Melanocyte of skin (primary cell): ENCODE data around the genes RAPGEF3 and ADCY6.

GRCh38 chr12:47758506-47759418 is at the start of gene RAPGEF3:
Gene RAPGEF3 (minus strand): TSS chr12:47758880.
- CAGE, long polyA plus RNA, 2 experiments, result no peak in any of the 2 experiments

DNA sequence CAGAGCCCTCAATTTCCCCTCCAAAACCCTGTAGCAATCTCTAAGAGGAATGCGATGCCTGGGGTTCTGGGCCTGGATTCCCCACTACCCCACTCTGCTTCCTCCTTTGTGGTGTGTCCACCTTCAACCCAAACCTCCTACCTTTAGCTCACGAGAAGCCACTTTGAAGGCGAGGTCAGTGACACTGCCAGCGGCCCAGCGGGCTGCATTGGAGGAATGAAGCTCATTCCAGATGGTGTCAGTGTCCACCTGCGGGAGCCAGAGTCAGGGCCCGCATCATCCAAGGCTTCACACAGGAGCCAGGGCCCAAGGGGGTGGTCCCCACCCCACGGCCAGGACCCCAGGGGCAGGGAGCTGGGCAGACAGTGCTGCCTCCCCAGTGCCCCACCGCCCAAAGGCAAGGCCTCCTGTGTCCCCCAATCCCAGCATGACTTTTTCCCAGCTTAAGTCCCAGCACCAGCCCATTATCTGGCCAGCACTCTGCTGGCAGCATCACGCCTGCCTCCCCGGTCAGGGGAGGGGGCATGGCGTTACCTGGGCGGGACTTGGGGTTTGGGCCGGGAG is 16.7 kb downstream of the SLC48A1 start:
- CAGE, long polyA plus RNA, 2 experiments, result no peak in any of the 2 experiments

DNA sequence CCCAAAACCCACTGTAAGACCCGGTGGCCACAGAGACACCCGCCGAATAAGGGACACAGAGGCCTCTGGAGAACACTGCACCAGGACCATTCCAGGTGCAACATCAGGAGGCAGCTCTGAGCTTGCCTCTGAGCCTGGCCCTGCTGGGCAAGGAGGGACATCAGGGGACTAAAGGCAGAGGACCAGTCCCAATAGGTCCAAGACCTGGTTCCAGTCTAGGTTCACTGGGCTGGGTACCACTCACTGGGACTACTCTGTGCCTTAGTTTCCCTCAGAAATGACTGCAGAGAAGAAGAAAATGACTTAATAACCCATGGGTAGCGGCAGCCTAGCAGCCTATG is 1.6 kb downstream of the HDAC7 start:
- CAGE, long polyA plus RNA, 2 experiments, result no peak in any of the 2 experiments

DNA sequence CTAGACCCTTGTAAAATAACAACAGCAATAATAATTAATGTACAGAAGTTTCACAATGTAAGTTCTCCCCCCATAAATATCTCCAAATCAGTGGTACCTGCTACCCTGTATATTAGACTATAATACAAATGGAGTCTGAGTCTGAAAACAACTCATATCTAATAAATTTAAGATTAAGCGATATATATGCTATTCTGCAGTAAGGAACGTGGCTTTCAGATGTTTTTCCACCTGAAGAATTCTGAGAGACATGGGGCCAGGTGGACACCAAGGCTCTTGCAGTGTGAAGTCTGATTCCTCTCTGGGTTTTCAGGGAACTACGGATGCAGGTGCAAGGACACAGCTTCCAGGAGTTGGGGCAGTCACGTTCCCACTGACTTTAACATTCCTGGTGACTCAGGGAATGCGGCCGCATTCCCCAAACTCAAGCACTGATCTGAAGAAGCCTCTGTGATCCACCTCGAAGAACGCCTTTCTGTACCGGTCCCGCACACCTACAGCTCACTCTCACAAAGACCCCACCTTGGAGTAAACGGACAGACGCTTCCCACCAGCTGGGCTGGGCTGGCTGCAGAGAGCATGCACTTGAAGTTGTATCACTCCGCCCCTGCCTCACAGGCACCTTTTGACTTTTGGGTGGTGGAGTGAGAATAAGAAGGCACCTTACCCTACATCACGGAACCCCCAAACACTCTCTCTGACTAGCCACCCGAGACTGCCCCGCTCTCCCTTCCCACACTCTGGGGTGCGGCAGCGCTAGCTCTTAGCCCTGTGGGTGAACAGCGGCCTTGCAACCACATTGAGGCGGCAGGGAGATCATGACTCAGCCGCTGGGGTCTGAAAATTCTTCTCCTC is 23.5 kb upstream of the HDAC7 start:
- CAGE, long polyA plus RNA, 2 experiments, result no peak in any of the 2 experiments

DNA sequence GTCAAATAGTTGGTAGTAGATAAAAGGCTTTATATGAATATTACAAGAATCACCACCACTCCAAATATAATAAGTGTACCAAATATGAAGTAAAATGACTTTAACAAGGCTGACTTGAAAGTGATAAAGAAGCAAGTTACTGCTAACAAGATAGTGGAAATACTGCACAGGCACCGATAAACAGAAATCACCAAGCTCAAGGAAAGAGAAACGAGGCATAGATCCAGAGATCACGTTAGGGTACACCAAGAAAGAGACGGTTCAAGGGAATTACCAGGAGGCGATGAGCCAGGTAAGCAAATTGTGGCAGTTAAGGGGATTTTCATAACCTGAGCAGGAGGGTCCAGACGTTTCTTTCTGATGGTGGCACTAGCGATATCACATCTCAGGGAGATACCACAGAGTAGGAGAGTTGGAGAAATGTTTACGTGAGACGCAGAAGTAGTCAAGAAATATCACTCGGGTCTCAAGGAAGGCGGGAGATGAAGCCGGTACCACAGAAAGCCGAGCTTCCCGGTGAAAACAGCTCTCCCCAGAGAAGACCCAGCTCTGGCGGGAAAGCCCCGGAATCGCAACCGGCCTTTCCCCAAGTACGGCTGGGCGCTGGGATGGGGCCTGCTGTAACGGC is 637 bp downstream of the SENP1 start:
- CAGE, long polyA plus RNA, 2 experiments, result no peak in any of the 2 experiments

DNA sequence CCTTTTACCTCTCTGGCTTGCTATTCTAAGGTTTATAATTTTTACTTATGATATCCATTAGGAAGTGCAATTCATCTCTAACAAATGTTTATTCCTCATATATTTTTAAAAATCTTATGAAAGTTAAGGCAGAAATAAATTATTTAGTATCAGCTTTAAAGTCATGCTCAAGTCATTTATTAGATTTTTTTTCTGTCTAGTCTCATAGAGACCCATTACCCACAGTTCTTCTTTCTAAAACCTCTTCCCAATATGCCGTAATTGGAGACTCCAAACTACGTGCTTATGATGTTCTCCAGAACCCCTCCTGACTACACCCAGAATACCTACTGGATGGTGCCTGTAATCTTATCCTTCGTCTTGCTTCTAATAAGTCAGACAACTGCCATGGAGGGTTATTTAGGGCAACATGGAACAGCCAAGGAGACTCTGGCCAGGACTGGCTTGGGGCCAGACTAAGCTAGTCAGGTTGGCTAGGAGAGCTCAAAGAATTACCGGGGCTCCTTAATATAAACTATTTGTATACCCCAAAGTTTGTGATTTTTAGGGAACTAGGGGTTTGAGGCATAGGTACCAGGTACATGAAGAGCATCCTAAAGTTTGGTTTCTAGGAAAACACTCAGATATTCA is 6.7 kb downstream of the PFKM start:
- CAGE, long polyA plus RNA, 2 experiments, result no peak in any of the 2 experiments

DNA sequence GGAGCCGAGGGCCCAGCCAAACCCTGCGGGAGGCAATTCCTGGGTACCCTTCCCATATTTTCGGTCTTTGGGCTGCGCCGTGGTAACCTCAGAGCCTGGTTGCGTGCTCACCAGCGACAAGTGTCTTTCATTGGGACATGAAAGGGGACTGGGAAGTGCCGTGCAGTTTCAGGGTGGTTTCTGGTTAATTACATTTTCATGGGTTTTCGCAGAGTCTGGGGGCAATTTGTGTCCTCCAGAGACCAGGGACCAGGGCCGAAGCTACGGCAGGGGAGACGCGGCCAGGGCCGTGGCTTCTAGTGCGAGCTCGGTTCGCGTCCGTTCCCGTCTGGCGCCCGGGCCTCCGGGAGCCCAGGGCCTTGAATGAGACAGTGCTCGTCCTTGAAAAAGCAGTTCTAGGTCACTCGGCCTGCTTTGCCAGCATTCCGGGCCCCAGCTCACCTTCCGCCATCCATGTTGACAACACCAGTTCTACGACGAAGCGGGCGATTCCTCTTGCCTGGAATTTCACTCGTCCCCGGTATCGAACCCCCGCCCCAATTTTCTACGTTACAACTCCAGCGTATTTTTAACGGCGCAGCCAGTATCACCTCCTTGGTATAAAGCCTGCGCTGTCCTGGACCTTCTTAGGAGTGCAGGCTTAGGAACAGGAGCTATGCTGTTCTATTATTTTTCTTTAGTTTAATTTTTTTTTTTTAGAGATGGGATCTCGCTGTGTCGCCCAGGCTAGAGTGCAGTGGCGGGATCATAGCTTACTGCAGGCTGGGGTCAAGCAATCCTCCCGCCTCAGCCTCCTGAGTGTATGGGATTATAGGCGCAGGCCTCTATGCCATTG is 4.4 kb downstream of the OR10AD1 start:
- CAGE, long polyA plus RNA, 2 experiments, result no peak in any of the 2 experiments

GRCh38 chr12:48662050-48662465 is 20.0 kb downstream of the KANSL2 start:
- CAGE, long polyA plus RNA, 2 experiments, result no peak in any of the 2 experiments

- CAGE, long polyA plus RNA, 2 experiments, result no peak in any of the 2 experiments
Measured at GRCh38 chr12:48681145-48682090, 620 bp downstream of the KANSL2 start.

GRCh38 chr12:48788448-48789249 is at the start of gene ADCY6:
Gene ADCY6 (minus strand): TSS chr12:48789089.
- CAGE, long polyA plus RNA, 2 experiments, result no peak in any of the 2 experiments

DNA sequence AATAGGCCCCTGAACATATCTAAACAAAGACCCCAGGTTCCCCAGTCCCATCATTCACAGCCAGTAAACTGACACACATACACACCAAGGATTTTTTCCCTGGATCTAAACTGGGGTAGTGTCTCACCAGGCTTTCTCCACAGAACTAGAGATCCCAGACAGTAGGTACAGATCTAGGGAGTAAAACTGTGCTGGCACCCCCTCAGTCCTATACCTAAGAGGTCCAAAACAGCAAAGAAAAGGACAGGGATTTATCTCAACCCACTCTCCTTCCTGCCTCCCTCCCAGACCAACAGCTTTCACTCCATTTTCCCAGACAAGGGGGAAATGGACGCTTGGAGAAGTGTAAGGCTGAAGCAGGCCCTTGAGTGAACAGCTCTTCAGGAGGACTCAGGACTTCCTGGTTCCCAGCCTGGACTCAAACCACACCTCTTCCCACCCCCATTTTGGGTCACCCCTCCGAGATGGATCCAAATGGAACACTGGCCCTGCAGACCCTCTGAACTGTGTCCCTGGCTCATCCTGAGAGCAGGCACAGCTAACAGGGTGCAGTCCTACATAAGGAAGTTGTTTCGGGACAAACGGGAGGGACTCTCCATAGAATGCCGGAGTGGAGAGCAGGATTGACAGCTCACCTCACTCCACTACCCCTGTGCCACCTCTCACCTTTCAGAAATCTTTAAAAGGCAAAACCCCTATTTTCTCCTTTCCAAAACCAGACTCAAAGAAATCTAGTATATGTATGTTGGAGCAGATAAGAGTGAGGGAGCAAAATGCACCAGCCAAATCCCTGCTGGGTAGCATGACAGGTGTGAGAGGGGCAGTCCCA is 2.7 kb downstream of the KMT2D start:
- CAGE, long polyA plus RNA, 2 experiments, result no peak in any of the 2 experiments

GRCh38 chr12:49093677-49094088 is 918 bp downstream of the DHH start:
- CAGE, long polyA plus RNA, 2 experiments, result no peak in any of the 2 experiments

- CAGE, long polyA plus RNA, 2 experiments, result no peak in any of the 2 experiments
Measured at GRCh38 chr12:49127602-49128437, 3.4 kb downstream of the TUBA1B start.

GRCh38 chr12:49129698-49130026 is 1.5 kb downstream of the TUBA1B start:
- CAGE, long polyA plus RNA, 2 experiments, result no peak in any of the 2 experiments

DNA sequence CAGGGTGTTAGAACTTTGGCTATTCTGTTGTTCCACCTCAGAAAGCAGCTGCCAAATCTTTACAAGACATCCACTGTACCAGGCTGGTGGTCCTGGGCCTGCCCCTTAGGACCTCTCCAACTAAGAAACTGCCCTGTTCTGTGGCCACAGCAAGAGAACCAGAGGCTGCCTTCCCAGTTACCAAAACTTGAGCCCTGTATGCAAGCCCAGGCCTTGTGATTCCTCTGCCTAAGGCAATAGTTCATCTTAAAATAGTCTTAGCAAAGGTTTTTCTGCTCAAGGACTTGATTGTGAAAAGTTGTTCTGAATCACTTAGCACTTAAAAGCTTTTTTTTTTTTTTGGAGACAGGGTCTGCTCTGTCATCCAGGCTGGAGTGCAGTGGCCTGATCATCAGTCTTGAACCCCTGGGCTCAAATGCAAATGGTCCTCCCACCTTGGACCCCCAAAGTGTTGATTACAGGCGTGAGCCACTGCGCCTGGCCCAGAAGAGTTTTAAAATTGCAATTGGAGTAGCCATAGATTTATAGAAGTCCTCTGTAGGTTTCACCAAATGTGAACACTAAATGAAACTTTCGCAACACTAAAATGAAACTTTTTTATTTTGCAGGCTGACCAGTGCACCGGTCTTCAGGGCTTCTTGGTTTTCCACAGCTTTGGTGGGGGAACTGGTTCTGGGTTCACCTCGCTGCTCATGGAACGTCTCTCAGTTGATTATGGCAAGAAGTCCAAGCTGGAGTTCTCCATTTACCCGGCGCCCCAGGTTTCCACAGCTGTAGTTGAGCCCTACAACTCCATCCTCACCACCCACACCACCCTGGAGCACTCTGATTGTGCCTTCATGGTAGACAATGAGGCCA is 7.0 kb downstream of the TUBA1C start:
- CAGE, long polyA plus RNA, 2 experiments, result no peak in any of the 2 experiments

DNA sequence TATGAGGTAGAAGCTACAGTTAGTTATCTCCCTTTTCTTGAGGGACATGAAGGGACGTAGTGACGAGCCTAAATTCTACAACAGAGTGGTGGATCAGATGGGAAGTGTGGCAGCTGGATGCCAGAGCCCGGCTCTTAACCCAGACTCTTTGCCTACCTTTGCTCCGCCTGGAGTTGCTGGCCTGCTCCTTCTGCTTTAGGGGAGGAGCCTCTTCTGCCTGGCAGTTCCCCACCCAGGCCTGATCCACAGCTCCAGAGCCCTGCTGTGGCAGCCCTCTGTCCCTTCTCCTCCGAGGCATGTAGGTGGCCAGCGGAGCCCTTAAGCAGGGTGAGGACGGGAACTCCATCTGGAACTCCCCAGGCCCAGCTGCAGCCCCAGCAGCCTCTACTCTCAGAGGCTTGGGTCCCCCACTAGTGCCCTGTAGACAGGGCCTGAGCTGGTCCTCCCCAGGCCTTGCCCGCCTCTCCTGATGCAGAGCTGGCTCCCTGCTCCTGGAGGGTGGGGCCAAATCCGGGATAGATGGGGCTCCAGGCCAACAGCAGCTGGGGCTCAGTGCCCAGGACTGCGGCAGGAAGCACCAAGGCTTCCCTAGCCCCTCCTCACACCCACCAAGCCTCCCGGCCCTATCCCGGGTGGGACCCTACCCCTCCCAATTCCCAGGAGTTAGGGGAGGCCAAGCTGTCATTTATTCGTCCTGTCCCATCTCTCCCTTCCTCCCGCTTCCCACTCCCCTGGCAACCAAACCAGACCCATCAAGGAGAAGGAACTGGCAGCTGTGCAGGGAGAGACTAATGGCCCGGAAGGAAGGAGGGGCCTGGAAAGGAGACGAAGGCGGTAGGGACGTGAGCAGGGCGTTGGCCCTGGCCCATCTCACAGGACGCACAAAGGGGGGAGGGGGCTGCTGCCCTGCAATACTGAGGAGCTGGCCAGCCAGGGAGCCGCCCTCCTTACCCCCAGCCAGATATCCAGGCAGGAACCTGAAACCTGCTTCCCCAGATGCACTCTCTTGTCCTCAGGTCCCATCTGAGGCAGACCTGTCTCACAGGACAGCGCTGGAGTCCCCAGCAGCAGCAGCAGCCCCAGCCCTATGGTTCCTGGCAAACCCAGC is 1.9 kb upstream of the PRPH start:
- CAGE, long polyA plus RNA, 2 experiments, result no peak in any of the 2 experiments

DNA sequence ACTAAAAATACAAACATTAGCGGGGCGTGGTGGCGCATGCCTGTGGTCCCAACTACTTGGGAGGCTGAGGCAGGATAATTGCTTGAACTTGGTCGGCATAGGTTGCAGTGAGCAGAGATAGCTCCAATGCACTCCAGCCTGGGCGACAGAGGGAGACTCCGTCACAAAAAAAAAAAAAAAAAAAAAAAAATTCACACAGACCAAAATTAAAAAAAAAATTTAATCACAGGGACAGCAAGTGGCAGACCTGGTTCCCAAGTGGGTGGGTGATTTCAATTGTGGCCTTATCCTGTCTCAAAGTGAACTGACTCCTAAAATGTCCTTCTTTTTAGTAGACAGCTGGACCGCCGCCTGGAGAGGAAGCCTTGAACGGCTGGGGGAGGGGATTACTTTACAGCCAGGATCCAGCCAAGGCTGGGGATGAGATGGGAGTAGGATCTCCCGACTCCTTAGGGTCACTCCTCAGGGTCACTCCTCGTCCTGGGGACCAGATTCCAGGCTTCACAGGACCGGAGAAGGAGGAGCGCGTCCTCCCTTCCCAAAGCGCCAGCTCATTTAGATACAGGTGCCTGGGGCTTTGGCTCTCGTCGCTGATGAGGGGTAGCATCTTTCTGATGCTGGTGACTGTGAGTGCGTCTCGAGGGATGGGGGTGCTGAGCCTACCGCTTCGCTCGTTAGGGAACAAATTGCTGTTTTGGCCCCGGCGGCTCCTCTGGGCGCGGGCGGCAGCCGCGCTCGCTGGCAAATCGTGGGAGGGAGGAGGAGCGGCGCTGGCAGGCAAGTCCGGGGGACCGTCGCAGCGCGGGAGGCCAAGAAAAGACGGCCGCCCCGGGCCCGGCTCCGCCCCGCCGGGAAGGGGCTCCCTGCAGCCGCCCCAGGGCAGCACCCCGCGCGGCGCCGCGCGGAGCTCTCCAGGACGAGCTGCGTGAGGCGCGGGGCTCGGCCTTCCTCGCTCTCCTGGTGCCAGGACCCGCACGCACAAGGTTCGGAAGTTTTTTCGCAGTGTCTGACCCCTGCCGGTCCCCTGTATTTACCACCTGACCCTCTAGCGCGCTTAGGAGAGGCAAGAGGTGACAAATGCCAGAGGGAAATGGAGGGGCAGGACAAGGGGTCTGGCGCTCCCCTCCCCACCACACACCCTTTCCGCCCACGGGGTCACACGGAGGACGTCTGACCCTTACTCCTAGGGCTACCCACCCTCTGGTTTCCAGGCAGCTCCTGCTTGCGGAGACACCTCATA is 1.2 kb upstream of the KCNH3 start:
- CAGE, long polyA plus RNA, 2 experiments, result no peak in any of the 2 experiments

DNA sequence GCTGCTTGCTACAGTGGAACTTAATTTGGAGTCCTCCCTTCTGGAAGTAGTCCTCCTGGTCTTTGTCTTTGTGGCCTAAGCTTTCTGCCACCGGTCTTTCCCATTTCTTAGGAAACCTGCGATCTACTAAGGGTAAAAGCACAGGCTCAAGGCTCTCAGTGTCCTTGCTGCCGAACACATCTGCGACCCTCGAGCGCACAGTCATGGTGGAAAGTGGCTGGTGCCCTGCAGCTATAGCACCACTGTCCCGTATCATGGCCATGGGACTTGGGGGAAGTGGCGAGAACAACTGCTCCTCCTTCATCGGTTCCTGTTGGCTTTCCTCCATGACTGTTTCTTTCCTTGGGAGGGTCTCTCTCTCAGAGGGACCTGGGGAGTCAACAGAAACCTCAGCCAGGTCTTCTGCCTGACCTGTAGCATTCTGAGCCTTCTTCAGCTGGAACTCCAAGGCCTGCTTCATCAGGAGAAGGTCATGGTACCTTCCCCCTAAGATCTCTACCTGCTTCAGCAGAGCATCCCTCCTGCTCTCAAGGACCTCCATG is 5.1 kb downstream of the FAM186B start:
- CAGE, long polyA plus RNA, 2 experiments, result no peak in any of the 2 experiments

- CAGE, long polyA plus RNA, 2 experiments, result no peak in any of the 2 experiments
Measured at GRCh38 chr12:49640131-49640729, 16.9 kb downstream of the PRPF40B start.

DNA sequence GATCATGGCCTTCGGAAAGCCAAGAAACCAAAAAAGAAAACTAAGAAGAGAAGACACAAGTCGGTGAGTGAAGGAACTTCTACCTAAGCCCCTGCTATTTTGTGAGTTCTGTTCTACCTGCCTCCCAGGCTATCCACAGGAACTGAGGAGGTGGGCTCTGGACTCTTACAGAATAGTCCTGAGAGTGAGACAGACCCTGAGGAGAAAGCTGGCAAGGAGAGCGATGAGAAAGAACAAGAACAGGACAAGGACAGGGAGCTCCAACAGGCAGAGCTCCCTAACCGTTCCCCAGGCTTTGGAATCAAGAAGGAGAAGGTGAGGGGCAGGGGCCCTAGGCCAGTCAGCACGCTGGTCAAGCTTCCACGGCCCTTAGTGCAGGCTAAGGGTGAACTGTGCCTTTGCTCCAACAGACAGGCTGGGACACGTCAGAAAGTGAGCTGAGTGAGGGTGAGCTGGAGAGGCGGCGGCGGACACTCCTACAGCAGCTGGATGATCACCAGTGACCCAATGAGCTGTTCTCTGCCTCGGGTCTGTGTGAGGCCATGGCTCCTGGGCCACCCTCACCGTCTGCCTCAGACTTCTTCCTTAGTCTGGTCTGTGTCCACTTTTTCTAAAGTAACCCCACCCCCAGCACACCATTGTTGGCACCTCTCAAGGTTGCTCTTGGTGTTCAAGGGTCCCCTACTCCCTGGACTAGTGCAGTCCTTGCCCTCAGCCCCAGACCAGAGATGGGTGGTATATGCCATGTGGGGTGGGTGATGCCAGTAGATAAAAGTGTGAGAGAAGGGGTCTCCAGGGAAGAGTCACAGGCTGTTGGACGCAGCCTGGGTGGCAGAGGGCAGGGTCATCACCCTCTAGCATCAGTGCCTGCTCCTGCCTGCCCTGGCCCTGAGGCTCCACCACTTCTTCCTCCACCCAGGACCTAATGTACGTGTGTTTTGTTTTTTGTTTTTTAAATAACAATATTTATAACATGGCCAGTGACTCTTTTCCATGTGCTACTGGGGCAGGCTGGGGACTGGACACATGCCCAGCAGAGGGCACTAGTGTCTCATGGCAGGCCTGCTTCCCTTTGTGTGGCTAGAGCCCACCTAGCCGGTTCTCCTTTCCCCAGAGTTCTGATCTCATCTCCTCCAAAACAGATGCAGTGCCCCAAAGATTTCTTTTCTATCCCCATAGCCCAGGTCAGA is 20.7 kb downstream of the PRPF40B start:
- CAGE, long polyA plus RNA, 2 experiments, result no peak in any of the 2 experiments